ENCODE results near the gene ZNF800.

GRCh38 chr7:121385685-121386459 lies 10.2 kb downstream of the FAM3C start:
- PRO-cap, 5 experiments: no peak in any of the 5 experiments
- RAMPAGE, long total RNA, 2 experiments: no peak in any of the 2 experiments
- RRBS: no CpG with 5 or more reads among the region's 3 CpGs

DNA sequence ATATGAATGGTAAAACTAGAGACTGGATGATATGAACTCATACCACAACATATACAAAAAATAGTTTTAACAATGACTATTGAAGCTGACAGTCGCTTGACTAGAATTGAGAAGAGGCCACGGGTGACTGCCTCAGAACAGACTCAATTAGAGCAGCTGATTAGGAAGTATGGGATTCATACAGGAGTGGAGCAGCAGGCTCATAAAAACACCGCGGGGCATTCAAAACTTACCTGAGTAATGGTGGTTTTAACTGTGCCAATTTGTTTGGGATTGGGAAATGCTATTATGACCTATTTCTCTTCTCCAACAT lies 2.1 kb downstream of the CADPS2 start:
- PRO-cap, 5 experiments: no peak in any of the 5 experiments
- RAMPAGE, long total RNA, 2 experiments: no peak in any of the 2 experiments
- RRBS: no CpG with 5 or more reads among the region's 4 CpGs

DNA sequence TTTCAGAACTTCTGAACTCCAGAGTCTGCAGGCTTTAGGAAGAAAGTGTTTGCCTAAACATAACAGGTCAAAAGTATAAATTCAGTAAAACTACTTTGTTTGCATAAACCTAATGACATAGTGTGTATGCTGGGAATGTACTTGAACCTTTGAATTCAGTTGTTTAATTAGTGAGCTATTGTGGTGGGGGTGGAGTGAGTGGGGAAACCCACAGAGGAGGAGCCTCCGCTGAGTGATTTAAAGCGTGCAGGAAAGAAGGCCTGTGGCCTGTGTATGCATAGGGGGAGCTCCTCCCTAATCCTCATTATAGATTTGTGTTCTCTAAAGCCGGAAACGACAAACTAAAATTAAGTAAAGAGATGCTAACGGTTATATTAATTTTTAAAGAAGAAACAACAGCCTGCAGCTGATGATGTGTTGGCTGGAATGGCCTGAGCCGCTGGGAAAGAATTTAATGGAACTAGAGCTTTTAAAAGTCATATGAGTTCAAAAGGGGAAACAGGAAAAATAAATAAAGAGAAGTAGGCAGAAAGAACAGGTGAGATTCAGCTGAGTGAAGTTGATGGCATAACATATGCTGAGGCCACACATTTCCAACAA lies 595.0 kb downstream of the GRM8 start:
- PRO-cap, 5 experiments: no peak in any of the 5 experiments
- RAMPAGE, long total RNA, 2 experiments: no peak in any of the 2 experiments
- RRBS: no CpG with 5 or more reads among the region's 6 CpGs

DNA sequence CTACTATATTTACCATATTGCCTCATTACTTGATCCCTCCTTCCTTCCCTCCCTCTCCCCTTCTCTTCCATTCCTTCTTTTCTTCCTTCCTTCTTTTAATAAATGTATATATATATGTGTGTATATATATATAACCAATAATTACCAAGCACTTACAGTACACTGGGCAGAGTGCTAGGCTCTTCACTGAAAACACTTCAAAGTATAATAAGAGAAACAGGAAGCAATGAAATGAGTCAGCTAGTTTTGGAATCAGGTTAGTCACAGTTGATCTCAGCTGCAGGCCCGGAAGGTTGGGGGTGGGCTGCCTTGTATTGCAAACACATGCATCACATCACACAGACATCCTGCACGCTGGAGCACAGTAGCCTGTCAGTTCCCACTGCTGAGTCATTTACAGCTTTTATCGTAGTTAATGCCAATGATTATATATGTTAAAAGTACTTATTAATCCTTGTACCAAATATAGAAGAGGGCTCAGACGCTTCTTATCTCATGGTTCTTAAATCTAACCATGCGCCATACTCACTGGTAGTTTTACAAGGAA lies 551.7 kb downstream of the GRM8 start:
- PRO-cap, 5 experiments: no peak in any of the 5 experiments
- RAMPAGE, long total RNA, 2 experiments: no peak in any of the 2 experiments
- RRBS: no CpG with 5 or more reads among the region's 5 CpGs

DNA sequence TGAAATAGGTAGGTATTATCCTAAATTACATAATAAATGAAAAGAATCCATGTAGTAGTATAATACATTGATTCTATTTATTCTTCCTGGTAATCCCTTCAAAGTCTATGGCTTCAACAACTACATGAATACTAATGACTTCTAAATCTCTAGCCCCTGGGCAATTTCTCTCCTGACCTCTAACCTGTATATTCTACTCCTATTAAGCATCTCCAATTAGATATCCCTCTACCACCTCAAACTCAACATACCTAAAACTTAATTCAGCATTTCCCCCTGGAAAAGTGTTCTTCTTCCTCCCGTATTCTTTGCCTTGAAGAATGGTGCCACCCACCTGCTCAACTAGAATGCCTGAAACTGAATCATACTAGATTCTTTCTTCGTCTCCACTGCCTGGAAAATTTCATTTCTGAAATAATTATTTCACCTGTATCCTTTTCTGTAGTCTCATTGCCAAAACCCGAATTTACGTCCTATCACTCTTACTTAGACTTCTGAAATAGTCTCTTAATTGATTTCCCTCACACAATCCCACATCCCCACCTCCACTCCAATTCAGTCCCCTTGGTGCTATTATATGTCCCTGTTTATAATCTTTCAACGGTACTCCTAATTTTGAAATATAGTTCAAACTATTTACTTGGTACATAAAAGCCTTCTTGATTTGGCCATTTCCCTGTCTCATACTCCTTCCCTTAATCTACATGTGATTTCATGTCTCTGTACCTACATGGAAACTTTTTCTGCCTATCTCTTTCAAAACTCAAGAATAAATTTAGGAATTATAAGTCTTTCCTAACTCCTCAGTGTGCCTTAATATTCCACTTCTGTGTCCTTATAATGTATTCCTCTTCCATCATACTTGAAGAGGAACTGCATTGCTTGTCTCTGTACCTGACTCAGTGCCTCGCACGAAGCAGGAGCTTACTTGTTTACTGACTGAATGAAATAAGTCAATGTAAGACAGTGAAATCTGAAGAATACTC lies 34.3 kb downstream of the ZNF800 start:
- PRO-cap, 5 experiments: no peak in any of the 5 experiments
- RAMPAGE, long total RNA, 2 experiments: no peak in any of the 2 experiments
- RRBS: no CpG with 5 or more reads among the region's 7 CpGs

- PRO-cap, 5 experiments: peak in 5 of 5 experiments; most common plus-strand start chr7:127392827 (in 3); most common minus-strand start chr7:127392704 (in 5)
- RAMPAGE, long total RNA, 2 experiments: no peak in any of the 2 experiments
- RRBS: 2% methylated on average over 23 of the region's 55 CpGs
Observed at GRCh38 chr7:127392469-127392971, at the start of gene ZNF800. Gene ZNF800 (minus strand): TSS chr7:127392708.

DNA sequence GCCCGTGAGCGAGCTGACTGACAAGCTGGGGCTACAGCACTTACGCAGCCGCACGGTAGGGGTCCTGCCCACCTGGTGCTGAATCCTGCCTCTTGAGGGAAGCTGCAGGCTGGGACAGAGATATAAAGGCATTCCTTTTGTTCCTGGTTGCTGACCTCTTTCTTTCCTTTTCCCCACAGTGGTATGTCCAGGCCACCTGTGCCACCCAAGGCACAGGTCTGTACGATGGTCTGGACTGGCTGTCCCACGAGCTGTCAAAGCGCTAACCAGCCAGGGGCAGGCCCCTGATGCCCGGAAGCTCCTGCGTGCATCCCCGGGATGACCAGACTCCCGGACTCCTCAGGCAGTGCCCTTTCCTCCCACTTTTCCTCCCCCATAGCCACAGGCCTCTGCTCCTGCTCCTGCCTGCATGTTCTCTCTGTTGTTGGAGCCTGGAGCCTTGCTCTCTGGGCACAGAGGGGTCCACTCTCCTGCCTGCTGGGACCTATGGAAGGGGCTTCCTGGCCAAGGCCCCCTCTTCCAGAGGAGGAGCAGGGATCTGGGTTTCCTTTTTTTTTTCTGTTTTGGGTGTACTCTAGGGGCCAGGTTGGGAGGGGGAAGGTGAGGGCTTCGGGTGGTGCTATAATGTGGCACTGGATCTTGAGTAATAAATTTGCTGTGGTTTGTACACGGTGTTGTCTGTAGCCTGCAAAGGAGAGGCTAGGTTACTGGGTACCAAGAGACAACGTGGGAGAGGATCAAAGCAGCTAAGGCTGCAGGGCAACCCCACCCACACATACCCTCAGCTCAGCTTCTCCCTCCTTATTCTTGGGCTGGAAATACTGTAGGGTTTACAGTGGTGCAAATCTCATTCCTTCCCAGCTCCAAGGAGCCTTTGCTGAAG lies 2.3 kb upstream of the FSCN3 start:
- PRO-cap, 5 experiments: no peak in any of the 5 experiments
- RAMPAGE, long total RNA, 2 experiments: no peak in any of the 2 experiments
- RRBS: no CpG with 5 or more reads among the region's 15 CpGs

- PRO-cap, 5 experiments: no peak in any of the 5 experiments
- RAMPAGE, long total RNA, 2 experiments: no peak in any of the 2 experiments
- RRBS: no CpG with 5 or more reads among the region's 2 CpGs
Observed at GRCh38 chr7:127593811-127594038, 189 bp downstream of the FSCN3 start.

DNA sequence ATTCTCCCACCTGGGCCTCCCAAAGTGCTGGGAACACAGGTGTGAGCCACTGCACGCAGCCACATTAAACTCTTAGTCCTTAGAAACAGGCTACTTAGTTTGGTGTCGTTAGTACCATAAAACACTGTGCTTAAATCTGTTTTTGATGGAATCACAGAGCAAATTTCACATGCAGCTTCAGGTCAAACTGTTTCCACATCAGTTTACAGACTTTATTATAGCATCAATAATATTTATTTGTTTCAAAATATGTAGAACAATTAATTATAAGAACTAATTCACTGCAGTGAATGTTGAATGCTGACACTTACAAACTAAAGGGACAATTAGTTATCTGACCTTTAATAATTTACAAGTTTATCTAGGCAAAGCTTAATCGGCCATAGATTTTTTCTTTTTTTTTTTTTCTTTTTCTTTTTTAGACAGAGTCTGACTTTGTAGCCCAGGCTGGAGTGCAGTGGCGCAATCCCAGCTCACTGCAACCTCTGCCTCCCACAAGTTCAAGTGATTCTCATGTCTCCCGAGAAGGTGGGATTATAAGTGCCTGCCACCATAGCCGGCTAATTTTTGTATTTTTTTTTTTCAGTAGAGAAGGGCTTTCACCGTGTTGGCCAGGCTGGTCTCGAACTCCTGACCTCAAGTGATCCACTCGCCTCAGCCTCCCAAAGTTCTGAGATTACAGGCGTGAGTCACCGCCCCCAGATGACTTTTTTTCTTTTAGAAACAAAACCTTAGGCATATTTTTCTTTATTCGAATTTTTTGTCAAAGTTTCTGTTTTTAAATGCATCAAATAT lies 113.4 kb downstream of the LRRC4 start:
- PRO-cap, 5 experiments: no peak in any of the 5 experiments
- RAMPAGE, long total RNA, 2 experiments: no peak in any of the 2 experiments
- RRBS: no CpG with 5 or more reads among the region's 12 CpGs

GRCh38 chr7:128031788-128031992 lies 453 bp upstream of the LRRC4 start:
- PRO-cap, 5 experiments: no peak in any of the 5 experiments
- RAMPAGE, long total RNA, 2 experiments: no peak in any of the 2 experiments
- RRBS: 36% methylated on average over 22 of the region's 31 CpGs

DNA sequence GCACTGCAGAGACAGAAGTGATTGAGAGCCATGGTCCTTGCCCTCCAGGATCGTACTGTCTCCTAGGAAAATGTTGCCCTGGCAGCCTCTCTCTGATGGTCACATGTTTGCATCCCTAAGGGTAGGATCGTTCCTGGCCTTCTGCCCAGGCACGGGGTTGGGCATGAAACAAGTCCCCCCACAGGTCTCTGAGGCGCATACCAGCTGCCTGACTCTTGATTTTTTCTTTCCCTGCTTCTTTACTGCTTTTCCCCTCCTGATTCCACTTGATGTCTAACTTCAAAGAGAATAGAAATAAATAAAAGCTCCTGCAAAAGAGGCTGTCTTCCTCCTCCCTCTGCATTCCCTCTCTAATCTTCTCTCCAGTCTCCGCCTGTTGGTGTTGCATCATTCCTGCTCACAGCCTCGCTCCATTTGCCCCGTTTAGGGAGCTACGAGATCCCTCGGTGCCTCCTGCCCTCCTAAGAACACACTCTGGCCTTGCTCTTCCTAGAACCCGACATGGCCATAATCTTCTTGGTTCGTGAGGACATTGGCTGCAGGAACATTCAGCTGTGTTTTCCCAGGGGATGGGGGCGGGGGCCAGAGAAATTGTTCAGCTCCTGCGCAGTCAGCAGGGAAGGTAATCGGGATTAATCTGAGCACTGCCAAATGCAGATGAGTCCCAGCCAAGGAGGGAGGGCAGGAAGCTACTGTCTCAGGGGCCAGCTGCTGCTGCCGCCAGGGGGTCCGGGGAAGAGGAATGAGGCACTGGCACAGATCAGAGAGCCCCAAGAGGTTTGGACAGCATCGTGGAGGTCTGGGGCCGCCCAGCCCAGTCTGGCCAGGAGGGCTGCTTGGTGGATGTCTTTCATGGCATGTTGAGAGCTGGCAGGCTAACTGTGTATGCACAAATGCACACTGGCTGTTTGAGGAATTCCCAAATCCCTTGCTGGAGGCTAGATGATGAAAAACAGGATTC lies 26.1 kb downstream of the LEP start:
- PRO-cap, 5 experiments: no peak in any of the 5 experiments
- RAMPAGE, long total RNA, 2 experiments: no peak in any of the 2 experiments
- RRBS: no CpG with 5 or more reads among the region's 18 CpGs

DNA sequence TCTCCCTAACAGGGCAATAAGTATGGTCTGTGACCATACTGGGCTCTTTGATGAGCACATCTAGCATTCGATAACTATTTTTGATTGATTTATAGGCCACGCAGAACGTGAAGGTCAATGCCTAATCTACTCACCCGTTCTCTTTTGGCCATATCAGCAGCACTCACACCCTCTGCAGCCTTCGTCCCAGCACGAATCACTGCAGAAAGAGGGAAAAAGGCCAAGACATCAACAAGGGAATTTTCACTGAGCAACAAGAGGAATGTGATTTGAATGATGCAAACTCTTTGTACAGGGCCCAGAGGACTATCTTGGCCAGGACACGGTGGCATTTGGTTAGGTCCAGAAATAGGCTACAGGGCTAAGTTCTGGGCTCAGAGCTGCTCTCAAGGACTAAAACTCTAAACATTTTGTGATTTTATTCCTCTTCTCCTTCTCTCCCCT lies 20.3 kb downstream of the RBM28 start:
- PRO-cap, 5 experiments: no peak in any of the 5 experiments
- RAMPAGE, long total RNA, 2 experiments: no peak in any of the 2 experiments
- RRBS: no CpG with 5 or more reads among the region's 7 CpGs

- PRO-cap, 5 experiments: no peak in any of the 5 experiments
- RAMPAGE, long total RNA, 2 experiments: no peak in any of the 2 experiments
- RRBS: 20% methylated on average over 1 of the region's 17 CpGs
Observed at GRCh38 chr7:128394832-128395324, 14.9 kb downstream of the IMPDH1 start.

DNA sequence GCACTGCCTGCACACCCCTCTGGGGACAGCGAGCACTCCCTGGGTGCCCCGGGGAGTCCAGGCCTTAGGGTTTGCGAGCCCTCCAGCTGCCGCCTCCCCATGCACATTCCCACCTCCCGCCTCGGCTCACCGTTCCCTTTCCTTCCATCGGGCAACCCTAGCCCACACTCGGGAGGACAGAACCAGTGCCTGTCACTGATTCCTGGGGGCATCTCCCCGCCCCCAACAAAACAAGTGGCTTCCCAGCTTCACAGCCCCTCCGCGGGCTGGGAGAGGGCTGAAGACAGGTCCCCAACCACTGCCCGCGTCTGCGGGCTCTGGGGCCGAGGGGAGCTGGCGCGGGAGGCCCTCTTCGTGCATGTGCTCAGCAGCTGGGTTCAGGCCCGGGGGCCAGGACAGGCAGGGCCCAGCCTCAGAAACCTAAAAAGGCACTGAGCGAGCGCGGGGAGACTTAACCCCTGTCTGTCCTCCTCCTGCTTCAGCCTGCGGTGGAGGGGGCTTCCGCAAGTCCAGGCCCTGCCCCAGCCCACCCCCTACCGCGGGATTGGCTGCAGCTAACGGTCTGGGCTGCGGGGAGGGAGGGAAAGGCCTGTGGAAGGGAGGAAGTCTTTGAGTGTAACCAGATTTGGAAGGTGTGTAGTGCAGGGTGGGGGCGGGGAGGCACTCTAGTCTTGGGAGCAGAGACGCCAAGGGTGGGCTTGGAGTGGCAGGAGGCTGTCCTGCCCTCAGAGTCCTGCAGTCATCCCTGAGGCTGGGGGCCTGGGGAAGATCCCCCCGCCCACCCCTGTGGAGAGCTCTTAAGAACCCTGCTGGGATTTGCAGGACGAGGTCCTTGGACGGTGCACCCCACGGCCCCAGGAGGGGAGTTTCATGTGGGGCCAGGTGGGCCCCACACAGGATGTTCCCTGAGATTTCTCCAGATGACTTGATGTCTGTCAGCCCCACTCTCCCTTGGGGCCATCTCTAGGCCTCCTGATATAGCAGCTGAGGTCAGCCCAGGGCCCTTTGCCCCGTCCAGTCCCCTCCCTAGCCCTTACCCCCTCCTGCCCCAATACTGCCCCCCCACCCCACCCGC lies 1.3 kb downstream of the FLNC start:
- PRO-cap, 5 experiments: no peak in any of the 5 experiments
- RAMPAGE, long total RNA, 2 experiments: no peak in any of the 2 experiments
- RRBS: 24% methylated on average over 2 of the region's 37 CpGs

GRCh38 chr7:128868890-128869853 lies 3.0 kb downstream of the ATP6V1FNB start:
- PRO-cap, 5 experiments: no peak in any of the 5 experiments
- RAMPAGE, long total RNA, 2 experiments: no peak in any of the 2 experiments
- RRBS: 2% methylated on average over 38 of the region's 85 CpGs

DNA sequence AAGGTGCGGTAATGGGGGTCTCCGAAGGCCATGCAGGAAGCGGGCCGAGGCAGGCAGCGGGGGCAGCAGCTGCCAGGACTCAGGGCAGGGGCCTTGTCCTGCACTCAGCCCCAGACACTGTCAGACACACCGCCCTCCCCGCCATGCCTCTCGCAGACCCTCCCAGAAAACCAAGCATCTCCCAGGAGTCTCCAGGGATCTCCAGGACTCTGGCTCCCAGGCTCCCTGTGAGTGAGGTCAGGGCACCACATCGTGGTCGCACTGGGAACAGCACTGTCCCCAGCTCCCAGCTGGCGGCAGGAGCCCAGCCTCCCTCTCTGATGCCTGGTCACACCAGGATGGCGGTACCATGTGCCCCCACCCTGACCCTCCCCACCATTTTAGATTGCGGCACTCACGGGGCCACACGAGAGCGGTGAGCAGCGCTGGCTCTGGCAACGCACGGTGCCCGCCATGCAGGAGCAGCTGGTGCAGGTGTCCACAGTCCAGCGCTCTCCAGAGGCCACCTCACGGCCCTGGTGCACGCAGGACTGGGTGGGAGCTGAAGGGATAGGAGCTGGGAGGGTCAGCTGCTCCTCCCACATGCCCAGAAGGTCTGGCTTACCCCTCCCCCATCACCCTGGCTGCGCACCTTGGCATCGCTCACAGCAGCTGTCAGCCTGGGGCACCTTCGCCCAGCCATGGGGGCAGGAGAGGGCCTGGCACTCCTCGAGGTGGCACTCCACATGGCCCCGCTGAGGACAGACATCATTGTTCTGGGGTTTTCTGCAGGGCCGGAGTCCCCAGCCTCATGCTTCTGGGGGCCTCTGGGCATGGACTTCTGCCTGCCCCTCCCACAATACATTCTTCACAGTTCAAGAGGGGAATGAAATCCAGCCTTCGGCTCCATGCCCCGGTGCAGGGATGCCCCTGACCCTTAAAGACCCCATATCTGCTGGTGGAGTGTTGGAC lies 14.1 kb downstream of the ATP6V1FNB start:
- PRO-cap, 5 experiments: no peak in any of the 5 experiments
- RAMPAGE, long total RNA, 2 experiments: no peak in any of the 2 experiments
- RRBS: no CpG with 5 or more reads among the region's 31 CpGs

- PRO-cap, 5 experiments: no peak in any of the 5 experiments
- RAMPAGE, long total RNA, 2 experiments: no peak in any of the 2 experiments
- RRBS: no CpG with 5 or more reads among the region's 11 CpGs
Observed at GRCh38 chr7:128948919-128950125, 11.6 kb downstream of the IRF5 start.

DNA sequence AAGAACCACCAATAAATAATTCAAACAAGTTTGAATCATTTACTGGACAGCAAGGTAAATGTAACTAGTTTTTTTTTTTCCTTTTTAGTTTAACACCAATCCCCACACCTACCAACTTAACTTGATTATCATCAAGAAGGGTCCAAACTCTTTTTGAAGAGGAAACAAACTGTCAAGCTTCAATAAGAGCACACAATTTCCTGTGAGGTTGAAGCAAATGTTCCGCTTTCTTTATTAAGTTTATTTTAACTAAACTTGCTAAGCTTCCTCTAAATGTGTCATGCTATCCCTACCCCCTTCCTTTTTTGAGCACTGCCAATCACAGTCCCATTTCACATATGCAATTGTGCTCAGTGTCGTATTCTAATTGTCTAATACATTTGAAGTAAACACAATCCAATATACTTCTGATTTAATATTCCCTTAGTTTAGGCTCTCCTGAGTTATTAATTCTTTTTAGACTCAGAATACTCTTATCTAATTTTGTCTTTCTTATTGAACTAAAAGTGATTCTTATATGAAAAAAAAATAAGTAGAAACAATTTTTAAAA lies 7.2 kb upstream of the TSPAN33 start:
- PRO-cap, 5 experiments: no peak in any of the 5 experiments
- RAMPAGE, long total RNA, 2 experiments: no peak in any of the 2 experiments
- RRBS: no CpG with 5 or more reads among the region's 2 CpGs

DNA sequence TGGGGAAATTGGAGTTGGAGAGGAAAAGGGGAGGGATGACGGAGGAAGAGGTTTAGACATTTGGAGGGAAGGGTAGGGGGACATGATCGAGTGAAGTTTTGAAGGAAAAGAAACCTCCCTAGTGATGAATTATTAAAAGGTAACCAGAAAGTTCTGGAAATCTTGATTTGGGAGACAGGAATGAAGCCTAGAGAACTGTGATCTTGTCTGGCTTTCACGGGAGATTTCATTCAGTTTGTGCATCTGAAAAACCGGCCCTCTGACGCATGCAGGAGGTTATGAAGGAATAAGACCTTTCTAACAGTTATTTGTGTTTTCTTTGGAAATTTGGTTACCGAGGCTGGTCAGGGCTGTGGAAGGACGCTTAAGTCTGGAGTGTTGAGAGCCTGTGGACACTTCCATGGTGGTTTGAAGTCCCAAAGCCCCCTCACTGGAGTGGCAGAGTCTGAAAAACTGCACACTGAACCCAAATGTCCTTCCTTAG lies 1.5 kb downstream of the SMO start:
- PRO-cap, 5 experiments: peak in 1 of 5 experiments; most common plus-strand start position 334 of the sequence (in 1); most common minus-strand start position 209 of the sequence (in 1)
- RAMPAGE, long total RNA, 2 experiments: no peak in any of the 2 experiments
- RRBS: no CpG with 5 or more reads among the region's 7 CpGs

- PRO-cap, 5 experiments: no peak in any of the 5 experiments
- RAMPAGE, long total RNA, 2 experiments: no peak in any of the 2 experiments
- RRBS: no CpG with 5 or more reads among the region's 3 CpGs
Observed at GRCh38 chr7:129374975-129375450, 59.2 kb upstream of the STRIP2 start.

Measured in liver (tissue), 9 donors.